Peripheral blood mononuclear cell (primary cell): ENCODE results near the gene ANKRD33B.

GRCh38 chr5:6585145-6585596 is 47.7 kb downstream of the NSUN2 start:
- PRO-cap, 8 experiments = no peak in any of the 8 experiments

DNA sequence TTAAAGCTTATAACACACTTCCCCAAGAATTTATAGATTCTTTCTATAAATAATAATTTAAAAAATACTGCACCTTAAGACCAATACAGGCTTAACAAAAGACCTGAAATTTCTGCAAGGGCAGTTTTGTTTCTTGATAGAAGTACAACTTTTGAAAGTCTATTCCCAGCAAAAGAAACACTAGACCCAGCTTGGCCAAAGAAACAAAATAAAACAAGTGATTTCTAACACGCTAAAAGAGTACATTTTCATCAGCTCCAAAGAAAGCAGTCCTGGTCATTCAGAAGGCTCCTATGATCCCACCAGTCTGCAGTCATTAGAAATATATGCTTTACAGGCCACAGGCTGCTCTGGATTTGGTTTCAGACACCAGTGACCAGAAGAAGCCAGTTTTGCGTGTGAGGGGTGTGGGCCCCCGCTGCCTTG is 33.3 kb downstream of the NSUN2 start:
- PRO-cap, 8 experiments = peak in 3 of 8 experiments; most common minus-strand start position 312 of the sequence (in 2)

DNA sequence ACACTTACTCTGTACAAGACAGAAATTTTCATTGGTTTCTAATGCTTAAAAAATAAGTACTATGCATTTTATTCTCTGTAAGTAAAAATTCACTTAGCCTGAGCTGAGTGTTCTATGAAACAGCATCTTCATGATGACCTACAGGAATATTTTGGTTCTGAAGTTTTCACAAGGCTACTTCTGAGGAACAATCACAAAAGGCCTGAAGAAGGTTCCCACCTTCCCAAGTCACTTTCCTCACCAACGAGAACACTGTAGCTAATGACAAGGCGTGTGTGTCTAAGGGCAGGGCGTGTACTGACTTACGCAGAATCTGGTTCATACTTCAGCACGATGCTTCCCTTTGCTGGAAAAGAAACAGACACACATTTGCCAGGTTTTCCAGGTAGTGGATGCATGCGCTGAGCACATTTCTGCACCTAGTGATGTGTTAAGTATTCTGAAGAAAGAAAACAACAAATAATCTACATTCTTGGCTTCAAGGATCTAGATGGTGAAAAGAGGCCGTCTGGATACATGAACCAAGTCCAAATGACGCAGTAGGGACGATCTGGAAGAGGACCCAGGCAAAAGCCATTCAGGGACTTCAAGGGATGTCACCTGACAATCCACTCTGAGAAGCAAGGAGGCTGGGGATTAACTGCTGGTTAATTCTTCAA is 30.6 kb downstream of the NSUN2 start:
- PRO-cap, 8 experiments = no peak in any of the 8 experiments

GRCh38 chr5:6659444-6660240 is 26.4 kb downstream of the SRD5A1 start:
- PRO-cap, 8 experiments = no peak in any of the 8 experiments

GRCh38 chr5:6730429-6730648 is 17.1 kb downstream of the TENT4A start:
- PRO-cap, 8 experiments = no peak in any of the 8 experiments

- PRO-cap, 8 experiments = no peak in any of the 8 experiments
Observed at GRCh38 chr5:6732449-6733432, 19.5 kb downstream of the TENT4A start.

DNA sequence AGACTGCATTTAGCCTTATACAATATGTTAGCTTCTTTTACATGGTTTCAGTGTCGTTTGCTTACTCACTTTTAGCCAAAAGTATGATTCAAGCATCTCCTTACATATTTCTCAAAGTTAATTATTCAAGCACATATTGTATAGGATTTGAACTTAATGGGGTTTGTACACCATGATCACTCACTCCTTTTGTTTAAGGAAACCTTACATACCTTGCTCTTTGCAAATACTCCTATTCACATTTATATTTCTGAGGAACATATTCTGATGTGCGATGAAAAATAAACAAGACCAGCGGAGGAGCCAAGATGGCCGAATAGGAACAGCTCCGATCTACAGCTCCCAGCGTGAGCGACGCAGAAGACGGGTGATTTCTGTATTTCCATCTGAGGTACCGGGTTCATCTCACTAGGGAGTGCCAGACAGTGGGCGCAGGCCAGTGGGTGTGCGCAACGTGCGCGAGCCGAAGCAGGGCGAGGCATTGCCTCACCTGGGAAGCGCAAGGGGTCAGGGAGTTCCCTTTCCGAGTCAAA is 252.8 kb downstream of the TENT4A start:
- PRO-cap, 8 experiments = no peak in any of the 8 experiments

GRCh38 chr5:9409231-9410183 is 136.4 kb downstream of the SEMA5A start:
- PRO-cap, 8 experiments = no peak in any of the 8 experiments

DNA sequence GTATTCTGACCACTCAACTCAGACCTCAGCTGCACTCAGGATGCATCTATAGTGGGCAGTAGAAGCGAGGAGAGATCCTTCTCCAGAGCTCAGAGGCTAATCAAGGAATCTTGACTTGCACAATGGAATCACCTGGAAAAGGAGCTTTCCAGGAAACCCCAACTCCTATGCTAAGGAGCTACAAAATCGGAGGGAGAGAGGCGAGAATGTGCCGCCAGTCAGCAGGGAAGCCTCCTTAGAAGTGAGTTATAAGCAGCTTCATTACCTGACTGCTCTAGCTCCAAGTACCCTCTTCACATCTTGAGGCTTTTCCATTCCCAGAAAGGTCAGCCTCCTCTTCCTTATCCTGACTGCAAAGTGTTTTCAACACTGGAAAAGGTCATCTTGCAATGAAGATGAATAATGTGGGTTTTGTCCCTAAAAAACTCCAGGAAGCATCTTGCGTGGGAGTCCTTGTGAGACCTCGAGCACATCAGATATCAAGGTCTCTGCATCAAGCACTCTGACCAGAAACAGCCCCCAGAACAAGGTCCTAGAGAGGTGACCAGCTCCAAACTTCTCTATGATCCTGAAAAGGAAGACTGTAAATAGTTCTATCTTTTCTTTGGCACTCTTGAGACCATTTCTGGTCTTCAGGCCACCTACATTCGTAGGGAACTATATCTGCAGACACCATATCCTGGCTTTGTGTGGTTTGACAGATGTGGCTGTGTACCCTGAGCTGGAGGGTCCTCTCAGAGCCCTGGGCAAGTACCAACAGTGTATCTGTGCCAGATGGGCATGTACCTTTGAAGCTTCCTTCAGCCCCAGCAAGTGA is 15.0 kb downstream of the SEMA5A start:
- PRO-cap, 8 experiments = no peak in any of the 8 experiments

DNA sequence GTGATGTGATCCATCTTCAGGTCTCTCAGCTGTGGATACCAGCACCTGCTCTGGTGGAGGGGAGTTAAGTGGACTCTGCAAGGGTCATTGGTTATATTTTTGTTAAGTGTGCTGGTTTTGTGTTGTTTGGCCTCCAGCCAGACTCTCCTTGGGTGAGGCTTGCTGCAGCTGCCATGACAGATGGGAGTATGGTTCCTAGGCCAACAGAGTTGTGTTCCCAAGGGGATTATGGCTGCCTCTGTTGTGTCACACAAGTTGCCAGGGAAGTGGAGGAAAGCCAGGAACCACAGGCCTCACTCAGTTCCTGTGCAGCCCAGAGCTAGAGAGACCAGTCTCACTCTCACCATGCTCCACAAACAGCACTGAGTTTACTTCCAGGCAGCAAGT is 273.5 kb upstream of the TAS2R1 start:
- PRO-cap, 8 experiments = no peak in any of the 8 experiments

DNA sequence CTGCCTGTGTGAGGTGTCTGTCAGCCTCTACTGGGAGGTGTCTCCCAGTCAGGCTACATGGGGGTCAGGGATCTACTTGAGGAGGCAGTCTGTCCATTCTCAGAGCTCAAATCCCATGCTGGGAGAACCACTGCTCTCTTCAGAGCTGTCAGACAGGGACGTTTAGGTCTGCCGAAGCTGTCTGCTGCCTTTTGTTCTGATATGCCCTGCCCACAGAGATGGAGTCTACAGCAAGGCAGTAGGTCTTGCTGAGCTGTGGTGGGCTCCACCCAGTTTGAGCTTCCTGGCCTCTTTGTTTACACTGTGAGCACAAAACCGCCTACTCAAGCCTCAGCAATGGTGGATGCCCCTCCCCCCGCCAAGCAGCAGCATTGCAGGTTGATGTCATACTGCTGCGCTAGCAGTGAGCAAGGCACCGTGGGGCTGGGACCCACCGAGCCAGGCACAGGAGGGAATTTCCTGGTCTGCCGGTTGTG is 233.2 kb downstream of the ATPSCKMT start:
- PRO-cap, 8 experiments = no peak in any of the 8 experiments

DNA sequence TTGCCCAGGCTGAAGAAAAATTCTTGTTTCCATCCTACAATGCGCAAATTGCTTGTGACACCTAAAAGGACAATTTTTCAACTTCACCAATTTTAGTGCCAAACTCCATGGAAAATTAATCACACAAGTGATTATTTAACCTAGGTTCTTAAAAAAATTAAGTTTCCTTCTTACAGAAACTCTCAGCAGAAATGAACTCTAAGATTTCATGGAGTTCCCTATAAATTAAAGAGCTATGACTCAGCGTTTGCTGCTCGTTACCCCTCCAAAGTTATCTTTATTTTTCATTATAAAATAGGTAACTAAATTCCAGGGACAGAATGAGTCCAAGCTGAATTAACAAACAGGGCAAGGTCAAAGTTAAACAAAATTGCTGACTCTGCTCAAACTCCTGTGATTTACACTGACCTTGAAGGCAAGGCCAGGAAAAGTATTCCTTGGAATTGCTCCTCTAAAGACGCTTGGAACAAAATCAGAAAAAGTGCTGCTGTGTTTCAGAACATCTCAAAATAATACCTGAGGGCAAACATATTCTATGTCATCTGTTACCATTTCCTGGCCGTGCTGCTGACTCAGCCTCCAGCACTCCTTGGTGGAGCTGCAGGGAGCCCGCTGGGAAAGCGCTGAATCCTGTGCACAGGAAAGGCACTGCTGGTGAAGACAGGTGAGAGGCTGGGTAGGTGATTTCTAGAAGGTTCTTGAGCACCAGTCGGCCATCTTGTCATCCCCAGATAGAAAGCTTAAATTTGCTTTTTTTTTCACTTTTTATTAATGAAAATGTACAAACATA is 2.5 kb upstream of the CMBL start:
- PRO-cap, 8 experiments = no peak in any of the 8 experiments

- PRO-cap, 8 experiments = no peak in any of the 8 experiments
Observed at GRCh38 chr5:10354784-10355710, 1.6 kb downstream of the MARCHF6 start.

GRCh38 chr5:10563655-10564470 is at the start of gene ANKRD33B:
TSS of gene ANKRD33B (plus strand) at chr5:10564070.
- PRO-cap, 8 experiments = peak in 8 of 8 experiments; most common plus-strand start chr5:10564310 (in 5); most common minus-strand start chr5:10564169 (in 7)

DNA sequence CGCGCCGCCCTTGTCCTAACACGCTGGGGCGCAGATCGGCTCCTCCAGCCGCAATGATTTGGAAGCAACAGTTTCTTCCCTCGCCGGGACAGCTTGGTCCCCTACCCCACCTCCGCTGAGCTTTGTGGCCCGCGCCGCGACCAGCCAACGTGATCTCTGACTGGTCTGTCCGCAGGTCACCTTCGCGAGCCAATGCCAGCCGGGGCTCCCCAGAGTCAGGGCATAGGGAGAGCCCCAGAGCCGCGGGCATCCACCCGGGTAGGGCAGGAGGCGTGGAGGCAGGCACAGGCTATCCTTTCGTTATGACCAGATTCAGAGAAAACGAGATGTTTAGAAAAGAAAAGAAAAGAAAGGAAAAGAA is 1.4 kb downstream of the ANKRD33B start:
- PRO-cap, 8 experiments = no peak in any of the 8 experiments

- PRO-cap, 8 experiments = no peak in any of the 8 experiments
Observed at GRCh38 chr5:10577605-10578046, 13.8 kb downstream of the ANKRD33B start.

DNA sequence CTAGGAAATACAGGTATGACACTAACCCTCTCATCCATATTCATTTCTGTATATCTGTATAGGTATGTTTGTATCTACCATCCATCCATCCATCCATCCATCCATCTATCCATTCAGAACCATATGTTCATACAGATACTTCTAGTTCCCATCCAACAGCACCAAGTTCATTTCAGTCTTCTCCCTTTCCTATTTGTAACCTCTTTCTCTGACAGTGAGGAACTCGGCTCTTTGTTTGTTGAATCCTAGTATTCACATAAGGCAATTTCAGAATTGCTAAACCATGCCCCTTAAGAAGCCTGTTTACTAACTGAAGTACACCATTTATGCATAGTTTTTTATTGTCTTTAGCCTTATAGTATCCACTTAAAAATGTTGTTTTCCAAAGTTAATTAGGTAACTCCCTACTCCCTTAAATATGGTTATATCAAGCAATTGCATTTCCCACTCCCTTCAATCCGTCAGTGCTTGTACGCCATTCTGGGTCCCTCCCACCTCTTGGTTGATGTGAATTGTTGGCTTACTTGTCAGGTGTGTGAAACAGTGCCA is 18.1 kb downstream of the DAP start:
- PRO-cap, 8 experiments = no peak in any of the 8 experiments

GRCh38 chr5:11384495-11385365 is 519.5 kb downstream of the CTNND2 start:
- PRO-cap, 8 experiments = no peak in any of the 8 experiments

DNA sequence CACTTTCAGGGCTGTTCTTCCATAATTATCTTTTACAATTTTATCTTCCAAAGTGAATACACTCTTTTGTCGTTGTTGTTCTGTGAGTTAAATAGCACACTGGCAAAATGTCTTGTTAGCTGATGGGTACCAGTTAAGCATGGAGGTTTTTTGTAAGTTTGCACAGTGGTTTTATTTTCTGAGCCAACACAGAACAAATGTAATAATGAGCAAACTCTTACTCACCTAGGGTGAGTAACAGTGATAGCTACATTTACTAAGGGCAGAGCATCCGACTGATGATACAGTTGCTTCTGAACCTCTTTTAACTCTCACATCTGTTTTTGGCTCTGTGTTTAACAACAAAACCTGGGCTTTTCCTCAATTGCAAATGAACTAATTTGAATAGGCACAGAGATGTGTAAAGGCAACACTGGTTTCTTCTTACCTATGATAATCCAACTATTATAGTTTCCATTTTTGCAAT is 103.1 kb downstream of the CTNND2 start:
- PRO-cap, 8 experiments = no peak in any of the 8 experiments

DNA sequence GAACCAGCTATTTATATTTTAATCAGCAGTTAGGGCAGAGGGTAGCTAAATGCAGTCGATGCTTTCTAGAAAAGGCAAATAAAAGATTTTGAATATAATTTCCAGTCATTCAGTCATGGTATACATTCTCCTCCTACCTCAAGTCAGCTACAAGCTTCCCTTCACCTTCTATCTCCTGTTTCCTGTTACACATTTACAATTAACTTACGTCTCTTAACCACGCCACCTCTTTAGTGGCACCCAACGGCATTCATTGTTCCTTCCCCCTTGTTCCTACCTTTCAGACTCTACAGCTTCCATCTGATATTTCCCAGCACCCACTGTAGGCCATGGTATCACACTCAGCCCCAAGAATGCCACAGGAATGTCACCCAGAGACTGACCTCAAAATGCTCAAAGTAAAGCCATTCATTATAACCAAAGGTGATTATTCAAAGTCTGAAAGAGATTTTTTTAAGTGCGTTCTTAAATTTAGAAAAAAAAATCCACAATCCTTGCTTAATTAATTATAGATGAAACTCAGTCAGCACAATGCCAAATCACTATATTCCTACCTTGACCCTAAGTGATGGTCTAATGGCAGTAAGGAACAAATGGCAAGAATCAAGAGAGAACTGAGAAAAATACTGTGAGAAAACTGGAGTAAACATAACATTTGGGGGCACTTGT is 52.3 kb downstream of the CTNND2 start:
- PRO-cap, 8 experiments = no peak in any of the 8 experiments